ENCODE measurements around the genes GARS1, MINDY4 and AQP1.

DNA sequence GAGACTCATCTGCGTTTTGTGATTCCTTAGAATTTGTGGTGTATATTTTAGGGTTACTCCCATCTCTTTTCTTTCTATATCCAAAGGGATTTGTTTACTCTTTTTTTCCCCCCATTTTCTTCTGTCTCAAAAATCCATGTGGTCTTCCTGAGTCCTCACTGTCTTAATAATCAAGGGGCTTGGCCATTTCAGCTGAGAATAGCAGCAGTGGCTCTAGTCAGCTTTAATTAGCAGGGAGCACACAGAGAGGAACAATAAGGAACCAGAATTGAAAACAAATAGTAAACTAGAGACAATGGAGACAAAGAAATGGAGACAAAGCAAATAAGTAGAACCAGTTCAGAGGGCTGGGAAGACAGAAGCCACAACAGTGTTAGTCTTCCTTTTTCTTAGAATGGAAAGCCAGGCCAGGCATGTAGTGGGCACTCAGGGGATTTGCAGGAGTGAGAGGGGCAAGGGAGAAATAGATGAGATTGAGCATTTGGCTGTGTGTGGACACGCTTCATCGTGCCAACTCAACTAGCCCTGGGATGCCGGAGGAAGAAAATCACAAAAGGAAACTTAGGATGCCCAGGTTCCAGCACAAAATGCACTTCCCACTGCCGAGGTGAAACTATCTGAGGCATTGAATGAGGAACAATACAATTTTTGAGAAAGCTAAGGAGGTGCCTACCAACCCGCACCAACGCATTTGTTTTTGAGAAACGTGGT, 94.0 kb downstream of the CHN2 start:
- PRO-cap, 2 experiments: no peak in any of the 2 experiments

GRCh38 chr7:29292648-29293349, 98.2 kb downstream of the CHN2 start:
- PRO-cap, 2 experiments: no peak in any of the 2 experiments

DNA sequence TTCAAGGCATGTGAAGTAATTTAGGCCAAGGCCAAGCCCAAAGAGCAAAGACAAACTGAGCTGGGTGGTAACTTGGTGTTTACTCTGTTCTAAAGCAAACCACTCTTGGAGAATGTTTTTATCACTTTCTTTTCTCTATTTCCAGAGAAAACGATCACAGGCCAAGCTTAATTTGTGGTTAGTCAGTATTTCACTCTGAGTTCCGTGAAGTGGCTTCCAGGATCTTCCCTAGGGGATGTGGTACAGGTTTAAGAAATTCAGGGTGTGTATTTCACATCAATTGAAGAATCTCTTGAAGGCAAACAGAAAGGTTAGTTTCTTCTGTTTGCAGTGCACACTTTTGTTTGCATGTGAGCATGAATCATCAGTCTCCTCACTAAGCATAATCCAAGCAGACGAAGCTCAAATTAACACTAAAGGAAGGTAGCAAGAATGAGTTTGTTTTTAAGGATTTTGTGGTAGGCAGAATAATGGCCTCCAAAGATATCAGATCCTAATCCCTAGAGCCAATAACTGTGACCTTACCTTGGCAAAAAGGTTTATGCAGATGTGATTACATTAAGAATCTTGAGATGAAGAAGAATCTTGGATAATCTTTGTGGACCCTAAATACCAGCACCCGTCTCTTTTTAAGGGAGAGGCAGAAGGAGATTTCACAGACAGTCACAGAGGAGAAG, 113.7 kb upstream of the PRR15 start:
- PRO-cap, 2 experiments: no peak in any of the 2 experiments

GRCh38 chr7:29480840-29481430, 82.7 kb upstream of the PRR15 start:
- PRO-cap, 2 experiments: no peak in any of the 2 experiments

- PRO-cap, 2 experiments: no peak in any of the 2 experiments
Measured at GRCh38 chr7:29609037-29610015, 45.7 kb downstream of the PRR15 start.

DNA sequence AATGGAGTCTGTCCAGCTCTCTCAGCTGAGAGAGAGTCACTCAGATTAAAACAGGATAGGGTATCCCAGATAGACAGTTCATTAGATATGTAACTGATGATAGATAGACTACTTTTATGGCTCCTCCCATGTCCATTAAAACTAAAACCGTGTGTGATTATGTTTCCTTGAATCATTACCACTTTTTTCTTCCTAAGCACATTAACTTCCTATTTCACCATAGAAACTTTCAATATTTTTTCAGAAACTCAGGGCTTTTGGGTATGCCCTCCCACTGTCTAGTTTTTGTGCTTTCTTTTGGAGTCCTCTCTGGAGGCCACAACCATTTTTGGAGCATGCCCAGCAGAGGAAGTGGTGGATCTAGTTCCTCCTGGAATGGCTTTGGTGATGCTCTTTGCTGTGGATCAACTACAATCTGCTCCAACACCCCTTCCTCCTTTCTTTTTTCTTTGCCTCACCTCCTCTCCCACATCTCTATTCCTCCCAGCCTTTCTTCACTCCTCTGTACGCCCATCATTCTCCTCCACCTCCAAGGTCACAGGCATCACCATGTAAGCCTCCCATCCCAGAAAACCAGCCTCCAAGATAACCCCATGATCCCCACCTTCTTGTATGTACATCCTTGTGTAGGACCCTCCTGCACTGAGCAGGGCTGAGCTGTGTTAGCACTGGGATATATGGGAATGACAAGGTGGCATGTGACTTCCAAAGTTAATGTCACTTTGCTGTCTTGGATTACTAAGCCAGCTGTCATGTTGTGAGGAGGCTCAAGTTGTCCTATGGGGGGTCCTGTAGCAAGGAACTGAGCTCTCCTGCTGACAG, 82.9 kb downstream of the PRR15 start:
- PRO-cap, 2 experiments: no peak in any of the 2 experiments

GRCh38 chr7:29807317-29808171, 1.2 kb downstream of the WIPF3 start:
- PRO-cap, 2 experiments: no peak in any of the 2 experiments

GRCh38 chr7:29842917-29843549, 36.7 kb downstream of the WIPF3 start:
- PRO-cap, 2 experiments: no peak in any of the 2 experiments

- PRO-cap, 2 experiments: peak in 2 of 2 experiments; most common minus-strand start chr7:30134647 (in 1)
Measured at GRCh38 chr7:30134377-30134701, 447 bp upstream of the MTURN start.

DNA sequence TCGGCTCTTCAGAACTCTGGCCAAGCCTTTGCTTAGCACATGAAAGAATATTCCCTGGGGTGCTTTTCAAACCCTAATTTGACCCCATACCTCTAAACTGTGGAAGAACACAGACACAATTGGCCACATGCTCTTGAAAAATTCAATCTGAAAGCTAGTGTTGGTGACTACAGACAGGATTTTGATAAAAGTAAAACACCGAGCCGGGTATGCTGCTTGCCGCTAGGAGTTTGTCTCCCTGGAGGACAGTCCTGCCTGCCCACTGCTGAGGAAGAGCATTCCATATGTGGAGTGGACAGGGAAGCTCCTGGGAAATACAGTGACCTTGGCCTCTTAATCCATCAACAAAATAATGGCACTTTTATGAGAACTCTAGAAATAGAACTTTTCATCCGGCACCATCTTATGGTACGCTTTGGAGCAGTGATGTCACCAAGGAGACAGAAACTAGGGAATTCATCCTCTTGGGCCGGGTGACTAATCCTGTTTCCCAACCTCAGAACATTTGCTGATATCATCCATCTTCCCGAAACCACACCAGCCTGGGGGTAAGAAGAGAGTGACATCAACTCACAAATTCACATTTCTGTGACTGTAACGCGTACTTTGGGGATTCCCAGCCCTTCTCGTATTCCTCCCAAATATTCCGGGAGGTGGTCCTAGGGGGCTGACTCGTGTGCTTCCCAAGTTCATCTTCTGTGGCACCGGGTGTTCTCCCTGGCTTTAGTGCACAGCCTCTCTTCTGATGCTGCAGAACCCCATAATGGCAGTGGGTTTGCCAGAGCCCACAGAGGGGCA, 34.3 kb downstream of the MTURN start:
- PRO-cap, 2 experiments: no peak in any of the 2 experiments

DNA sequence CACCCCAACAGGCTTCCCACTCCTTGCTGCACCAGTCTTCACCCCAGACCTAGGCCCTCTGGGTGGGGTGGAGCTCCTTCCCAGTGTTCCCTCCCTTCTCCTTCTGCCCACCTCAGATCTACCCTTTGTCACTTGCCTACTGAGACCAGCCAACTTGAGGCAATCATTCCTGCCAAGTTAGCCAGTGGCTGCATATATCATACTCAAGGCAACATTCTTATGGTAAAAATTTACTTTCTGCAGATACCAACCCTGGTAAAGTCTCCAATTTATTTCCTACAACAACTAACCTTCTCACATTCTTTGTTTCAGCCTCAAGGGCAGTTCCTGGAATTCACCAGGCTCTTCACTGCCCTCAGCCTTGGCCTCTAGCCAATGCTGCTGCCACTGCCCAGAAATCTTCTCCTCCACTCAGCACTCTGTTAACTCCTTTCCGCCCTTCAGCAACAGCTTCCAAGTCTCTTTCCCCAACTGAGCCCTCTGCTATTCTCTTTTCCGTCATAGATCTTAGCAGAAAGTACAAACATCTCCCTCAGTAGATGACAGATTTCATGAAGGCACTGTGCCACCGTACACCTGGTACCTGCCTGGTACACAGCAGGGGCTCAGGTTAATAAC, 31.2 kb upstream of the ZNRF2 start:
- PRO-cap, 2 experiments: no peak in any of the 2 experiments

DNA sequence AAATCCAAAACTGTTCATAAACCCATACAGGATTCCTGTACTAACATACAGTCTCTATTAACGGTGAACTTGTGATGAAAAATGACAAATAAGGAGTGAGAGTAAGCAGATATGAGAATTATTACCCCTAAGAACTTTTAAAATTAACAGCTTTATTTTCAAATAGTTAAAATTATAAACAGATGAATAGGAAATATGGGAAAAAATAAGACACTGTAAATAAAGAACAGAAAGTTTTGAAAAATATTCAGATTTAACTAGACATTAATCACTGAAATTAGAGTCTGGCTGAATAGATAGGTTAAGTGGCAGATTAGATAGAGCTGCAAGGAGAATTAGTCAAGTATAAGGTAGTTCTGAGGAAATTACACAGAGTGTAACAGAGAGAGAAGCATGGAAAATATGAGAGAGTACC, 46.8 kb downstream of the ZNRF2 start:
- PRO-cap, 2 experiments: no peak in any of the 2 experiments

- PRO-cap, 2 experiments: no peak in any of the 2 experiments
Measured at GRCh38 chr7:30465434-30465946, 13.1 kb downstream of the NOD1 start.

- PRO-cap, 2 experiments: no peak in any of the 2 experiments
Measured at GRCh38 chr7:30509144-30509548, 4.5 kb upstream of the GGCT start.

GRCh38 chr7:30594491-30595188, at the start of gene GARS1:
GARS1 (plus strand) TSS chr7:30594878.
- PRO-cap, 2 experiments: peak in 2 of 2 experiments; most common plus-strand start chr7:30594832 (in 2); most common minus-strand start chr7:30594769 (in 2)

DNA sequence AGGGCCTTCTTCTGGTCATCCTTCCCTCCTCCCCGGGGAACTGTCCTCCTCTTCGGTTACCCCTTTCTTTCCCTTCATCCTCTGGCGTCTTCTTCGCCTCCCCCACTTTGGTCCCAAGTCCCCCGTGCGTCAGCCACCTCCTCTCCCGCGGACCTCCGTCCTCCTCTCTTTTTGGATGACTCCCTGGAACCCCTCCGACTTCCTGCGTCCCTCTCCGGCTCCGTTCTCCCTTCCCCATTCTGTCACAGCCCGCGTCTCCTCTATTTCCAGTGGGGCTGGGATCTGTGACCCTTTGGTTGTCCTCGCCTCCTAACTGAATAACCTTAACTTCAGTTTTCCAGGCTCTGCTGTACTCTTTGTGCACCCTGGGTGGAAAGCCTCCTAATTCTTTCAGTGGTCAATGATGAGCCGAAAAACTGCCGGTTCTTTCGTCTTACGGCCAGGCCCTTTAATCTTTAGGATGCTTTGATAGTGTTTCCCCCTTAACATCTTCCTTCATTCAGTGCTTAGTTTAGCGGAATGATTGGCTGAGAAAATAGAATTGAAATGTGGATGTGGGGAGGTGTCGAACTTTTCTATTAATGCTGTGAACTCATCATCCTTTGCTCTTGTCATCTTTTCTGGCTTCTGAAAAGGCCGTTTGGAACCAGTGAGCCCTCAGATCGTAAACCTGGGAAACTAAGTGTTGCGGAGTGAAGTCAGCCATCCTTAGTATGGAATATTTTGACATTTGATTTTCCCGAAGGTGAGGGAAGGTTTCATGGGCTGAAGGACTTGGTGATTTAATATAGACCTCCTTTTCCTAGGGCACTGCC, 718 bp downstream of the GARS1 start:
- PRO-cap, 2 experiments: no peak in any of the 2 experiments

GRCh38 chr7:30602864-30603741, 8.4 kb downstream of the GARS1 start:
- PRO-cap, 2 experiments: no peak in any of the 2 experiments

GRCh38 chr7:30770895-30771593, at the start of gene MINDY4:
MINDY4 (plus strand) TSS chr7:30771417.
- PRO-cap, 2 experiments: peak in 2 of 2 experiments; most common plus-strand start chr7:30771417 (in 1); most common minus-strand start chr7:30771294 (in 1)

- PRO-cap, 2 experiments: peak in 2 of 2 experiments; most common plus-strand start chr7:30911853 (in 2); most common minus-strand start chr7:30911752 (in 2)
Measured at GRCh38 chr7:30911132-30912155, at the start of gene AQP1. AQP1 (plus strand) TSS chr7:30911853.

DNA sequence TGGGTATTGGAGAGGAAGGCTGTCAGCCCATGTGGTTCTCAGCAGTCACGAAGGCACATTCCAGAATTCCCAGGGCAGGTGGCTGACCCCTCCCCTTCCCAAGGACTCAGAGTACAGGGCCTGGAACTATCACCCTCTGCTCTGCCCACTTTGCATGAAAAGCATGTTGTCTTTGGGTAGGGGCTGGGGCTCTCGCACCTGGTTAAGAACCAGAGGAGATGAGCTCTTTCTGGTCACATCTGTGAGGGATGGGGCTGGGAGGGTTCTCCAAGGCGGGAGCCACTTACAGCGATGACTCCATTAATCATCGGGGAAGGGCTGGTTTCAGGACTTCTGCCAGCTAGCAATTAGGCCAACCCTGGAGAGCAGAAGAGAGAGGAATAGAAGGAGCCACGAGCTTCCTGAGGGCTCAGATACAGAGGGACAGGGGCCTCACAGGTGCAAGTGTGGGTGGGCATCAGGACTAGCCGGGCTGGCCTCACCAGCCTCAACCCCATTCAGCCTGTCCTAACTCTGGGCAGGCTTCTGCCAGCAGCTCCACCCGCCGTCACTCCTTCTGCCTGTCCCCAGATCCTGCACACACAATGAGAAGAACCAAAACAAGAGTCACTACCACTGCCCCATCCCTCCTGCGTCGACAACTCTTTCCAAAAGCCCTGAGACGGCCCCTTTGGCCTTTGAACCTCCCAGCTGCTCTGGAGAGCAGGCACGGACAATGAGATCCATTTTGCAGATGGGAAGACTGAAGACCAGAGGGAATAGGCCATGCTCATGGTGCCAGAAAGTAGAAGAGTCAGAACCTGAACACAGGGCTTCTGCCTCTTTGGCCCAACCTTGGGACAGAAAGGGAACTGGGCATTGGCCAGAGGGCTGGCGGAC, 8.5 kb downstream of the AQP1 start:
- PRO-cap, 2 experiments: no peak in any of the 2 experiments

Data from right ventricle myocardium (tissue), 1 donor.